Epithelial cell of proximal tubule (primary cell): ENCODE data around the genes PNPLA8 and IMMP2L.

GRCh38 chr7:107782904-107783539 lies 20.0 kb downstream of the SLC26A3 start:
- RAMPAGE, long total RNA, result no peak
- RRBS, result no CpG with 5 or more reads among the region's 8 CpGs

DNA sequence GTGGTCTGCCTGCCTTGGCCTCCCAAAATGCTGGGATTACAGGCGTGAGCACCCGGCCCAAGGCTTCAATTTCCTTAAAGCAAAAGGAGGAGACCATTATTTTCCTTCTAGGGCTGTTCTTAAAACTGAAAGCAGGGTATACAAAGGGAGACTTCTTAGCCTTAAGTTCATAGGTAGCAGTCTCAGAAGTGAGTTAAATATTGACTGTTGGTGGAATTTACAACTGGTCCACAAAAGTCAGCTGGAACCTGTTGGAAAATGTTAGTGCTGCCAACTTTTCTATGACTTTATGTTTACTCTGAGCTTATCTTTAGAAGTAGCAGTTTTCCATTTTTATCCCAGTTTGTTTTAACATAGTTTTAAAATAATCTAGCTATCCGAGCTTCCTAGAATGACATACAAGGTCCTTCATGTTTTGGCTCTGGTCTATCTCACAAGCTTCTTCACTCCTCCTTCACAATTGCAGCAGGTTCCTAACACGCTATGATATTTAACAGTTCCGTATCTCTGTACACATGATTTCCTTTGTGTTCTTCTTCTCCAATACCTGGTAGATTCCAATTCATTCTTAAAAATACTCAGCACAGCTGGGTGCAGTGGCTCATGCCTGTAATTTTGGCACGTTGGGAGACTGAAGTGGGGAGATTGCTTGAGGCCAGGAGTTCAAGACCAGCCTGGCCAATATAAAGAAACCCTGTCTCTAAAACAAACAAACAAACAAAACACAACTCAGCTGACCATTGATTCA lies 3.2 kb downstream of the SLC26A3 start:
- RAMPAGE, long total RNA, result no peak
- RRBS, result no CpG with 5 or more reads among the region's 6 CpGs

DNA sequence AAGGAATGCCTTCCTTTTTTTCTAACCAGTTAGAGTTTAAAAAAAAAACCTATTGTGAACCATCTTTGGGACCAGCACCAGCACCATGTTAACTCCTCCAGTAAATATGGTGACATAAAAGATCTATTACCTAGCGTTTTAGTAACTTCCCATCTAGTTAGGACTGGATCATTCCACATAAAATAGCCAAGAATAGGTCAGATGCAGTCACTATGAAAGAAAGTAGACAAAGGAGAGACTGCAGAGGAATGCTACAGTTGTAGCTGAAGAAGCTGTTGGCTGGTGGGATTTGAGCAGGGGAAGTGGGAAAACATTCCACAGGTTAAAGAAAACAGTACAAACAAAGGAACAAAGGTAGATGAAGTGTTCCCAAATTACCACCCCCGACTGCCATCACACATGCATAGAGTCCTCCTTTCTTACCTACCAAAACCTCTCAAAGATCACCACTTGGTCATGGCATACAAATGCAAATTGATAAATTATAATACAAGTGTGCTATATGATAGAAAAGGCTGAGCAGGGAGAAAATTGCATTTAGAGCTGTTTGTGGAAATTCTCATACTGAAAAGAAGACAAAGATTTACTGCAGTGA lies 41.8 kb downstream of the DLD start:
- RAMPAGE, long total RNA, result no peak
- RRBS, result no CpG with 5 or more reads among the region's 2 CpGs

DNA sequence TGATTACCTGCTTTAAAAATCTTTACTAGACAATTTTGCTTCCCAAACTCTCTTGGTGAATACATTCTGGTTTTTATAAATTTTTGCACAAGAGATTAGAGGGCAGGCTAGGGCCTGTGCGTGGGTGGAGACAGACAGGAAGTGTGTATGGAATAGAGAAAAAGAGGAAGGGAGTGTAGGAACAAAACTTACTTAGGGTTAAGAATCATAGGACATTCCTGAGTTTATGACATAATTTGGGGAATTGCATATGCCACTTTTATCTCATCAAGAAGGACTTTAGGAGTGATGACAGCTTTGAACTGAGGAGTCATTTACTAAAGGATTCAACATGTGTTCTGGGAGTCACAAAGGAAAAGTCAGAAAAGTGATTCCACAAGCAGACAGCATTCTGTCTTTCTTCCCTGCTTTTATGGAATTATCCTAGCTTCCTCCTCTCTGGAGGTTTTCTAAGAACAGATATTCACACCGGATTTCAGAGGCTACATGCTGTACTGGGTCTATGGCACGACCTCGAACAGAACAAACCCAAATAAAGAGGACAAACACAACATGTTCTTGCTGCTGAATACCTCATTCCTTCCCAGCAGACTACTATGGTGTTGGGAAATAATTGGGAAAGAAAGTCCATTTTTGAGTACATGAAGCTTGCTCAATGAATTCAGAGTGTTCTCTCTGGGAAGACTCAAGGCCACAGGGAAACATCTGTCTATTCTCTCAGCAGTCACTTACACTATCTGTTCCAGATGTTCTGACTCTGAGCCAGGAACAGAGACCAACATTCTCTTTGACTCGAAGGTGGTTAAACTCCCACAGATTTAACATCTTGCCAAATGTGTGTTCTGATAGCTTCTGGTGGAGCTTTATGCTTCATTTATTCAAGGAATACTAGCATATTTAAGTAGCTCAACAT lies 31.1 kb downstream of the LAMB1 start:
- RAMPAGE, long total RNA, result no peak
- RRBS, result no CpG with 5 or more reads among the region's 5 CpGs

- RAMPAGE, long total RNA, result no peak
- RRBS, result no CpG with 5 or more reads among the region's 6 CpGs
Measured at GRCh38 chr7:108095251-108095877, 34.8 kb downstream of the LAMB4 start.

GRCh38 chr7:108525981-108526605 lies at the start of gene PNPLA8:
Gene PNPLA8, minus strand, starts transcription at chr7:108526135.
- RAMPAGE, long total RNA, result no peak
- RRBS, result 1% methylated on average over 11 of the region's 56 CpGs

DNA sequence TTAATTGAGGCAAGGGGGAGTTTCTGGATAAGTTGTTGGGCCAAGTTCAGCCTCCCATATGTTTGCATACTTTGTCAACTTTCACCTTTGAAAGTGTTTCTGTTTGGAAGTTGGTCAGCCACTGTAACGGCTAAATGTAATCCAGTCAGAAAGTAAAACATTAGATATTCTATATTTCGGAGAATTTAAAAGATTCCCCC lies 567.9 kb upstream of the LRRN3 start:
- RAMPAGE, long total RNA, result no peak
- RRBS, result no CpG with 5 or more reads among the region's 2 CpGs

- RAMPAGE, long total RNA, result no peak
Measured at GRCh38 chr7:111075938-111076332, 15.0 kb upstream of the LRRN3 start.

DNA sequence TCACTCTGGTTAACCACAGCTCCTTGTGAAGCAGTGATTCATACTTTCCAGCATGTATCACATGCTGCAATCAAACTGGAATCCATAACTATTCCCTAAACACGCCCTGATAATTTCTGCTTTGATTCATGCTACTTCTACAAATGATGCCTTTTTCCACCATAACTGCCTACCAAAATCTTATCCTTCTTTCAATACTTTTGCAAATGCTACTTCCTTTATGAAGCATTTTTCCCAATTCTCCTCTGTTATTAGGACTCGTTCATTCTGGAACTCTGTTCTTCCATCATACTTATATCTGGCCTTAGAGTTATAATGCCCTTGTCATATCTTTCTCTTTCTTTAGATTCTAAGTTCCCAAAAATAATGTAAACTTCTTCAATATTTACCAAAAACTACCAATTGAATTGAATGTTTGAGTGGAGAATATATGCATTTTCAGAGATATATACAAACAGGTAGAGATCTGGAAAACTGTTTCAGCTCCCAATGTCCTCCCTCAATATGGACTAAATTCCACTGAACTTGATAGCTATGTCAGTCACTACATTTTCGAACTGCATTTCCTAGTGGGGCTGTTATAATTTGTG lies 107.7 kb downstream of the LRRN3 start:
- RAMPAGE, long total RNA, result no peak
- RRBS, result no CpG with 5 or more reads among the region's 3 CpGs

DNA sequence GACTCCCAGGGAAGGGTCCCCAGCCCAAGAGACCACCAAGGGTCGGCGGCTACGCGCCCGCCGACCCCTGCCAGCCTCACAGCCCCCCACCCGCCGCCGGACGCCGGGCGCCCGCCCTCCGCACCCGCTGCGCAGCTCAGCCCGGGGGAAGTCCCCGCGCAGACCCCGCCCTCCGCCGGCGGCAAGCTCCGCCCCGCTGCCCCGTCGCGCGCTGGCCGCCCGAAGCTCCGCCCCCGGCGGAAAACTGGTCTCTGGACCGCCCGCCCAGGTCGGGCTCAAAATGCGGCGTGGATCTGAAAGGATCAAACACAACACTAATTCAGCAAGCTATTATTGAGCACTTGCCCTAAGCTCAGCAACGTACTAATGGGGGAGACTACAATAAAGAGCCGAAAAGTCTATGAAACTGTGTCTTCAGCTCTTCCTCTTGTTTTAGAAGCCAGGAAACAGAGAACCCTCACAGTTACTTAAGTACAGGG lies at the start of gene IMMP2L:
IMMP2L (minus strand) TSS at position 153 of the 479 bp plus-strand sequence.
- RAMPAGE, long total RNA, result start-site peak on the minus strand centred at position 164 of the sequence, 53 bp wide, 329 and 51 reads in 2 replicates
- RRBS, result 2% methylated on average over 18 of the region's 41 CpGs

GRCh38 chr7:112086055-112086801 lies 120.0 kb downstream of the DOCK4 start:
- RAMPAGE, long total RNA, result no peak
- RRBS, result no CpG with 5 or more reads among the region's 8 CpGs

GRCh38 chr7:112105629-112106088 lies 100.5 kb downstream of the DOCK4 start:
- RAMPAGE, long total RNA, result no peak
- RRBS, result no CpG with 5 or more reads among the region's 5 CpGs

- RAMPAGE, long total RNA, result no peak
- RRBS, result no CpG with 5 or more reads among the region's 5 CpGs
Measured at GRCh38 chr7:112112706-112113359, 93.4 kb downstream of the DOCK4 start.

GRCh38 chr7:112150188-112151061 lies 55.8 kb downstream of the DOCK4 start:
- RAMPAGE, long total RNA, result no peak
- RRBS, result no CpG with 5 or more reads among the region's 7 CpGs

GRCh38 chr7:112223767-112224210 lies 17.3 kb downstream of the ZNF277 start:
- RAMPAGE, long total RNA, result no peak
- RRBS, result no CpG with 5 or more reads among the region's 2 CpGs

DNA sequence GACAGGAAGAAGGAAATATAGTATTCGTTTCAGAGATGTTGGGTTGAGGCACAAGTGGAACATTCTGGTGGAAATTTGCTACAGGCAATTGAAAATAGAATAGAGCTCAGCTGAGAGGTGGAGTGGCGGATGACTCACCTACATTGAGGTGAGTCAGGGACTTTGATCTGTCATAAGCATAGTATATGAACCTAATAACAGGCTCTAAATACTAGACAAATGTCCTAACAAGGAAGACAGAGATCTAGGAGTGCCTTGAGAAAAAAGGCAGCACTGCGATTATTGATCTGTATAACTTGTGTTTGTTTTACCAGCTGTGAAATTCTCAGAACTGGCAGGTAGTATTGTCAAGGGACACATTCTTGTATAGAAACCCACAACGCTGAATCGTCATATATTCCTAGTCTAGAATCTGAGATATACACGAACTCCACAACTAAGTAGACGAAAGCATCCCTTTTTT lies 866 bp upstream of the IFRD1 start:
- RAMPAGE, long total RNA, result no peak
- RRBS, result no CpG with 5 or more reads among the region's 7 CpGs

GRCh38 chr7:112481734-112482297 lies 1.0 kb downstream of the LSMEM1 start:
- RAMPAGE, long total RNA, result no peak
- RRBS, result no CpG with 5 or more reads among the region's 3 CpGs

DNA sequence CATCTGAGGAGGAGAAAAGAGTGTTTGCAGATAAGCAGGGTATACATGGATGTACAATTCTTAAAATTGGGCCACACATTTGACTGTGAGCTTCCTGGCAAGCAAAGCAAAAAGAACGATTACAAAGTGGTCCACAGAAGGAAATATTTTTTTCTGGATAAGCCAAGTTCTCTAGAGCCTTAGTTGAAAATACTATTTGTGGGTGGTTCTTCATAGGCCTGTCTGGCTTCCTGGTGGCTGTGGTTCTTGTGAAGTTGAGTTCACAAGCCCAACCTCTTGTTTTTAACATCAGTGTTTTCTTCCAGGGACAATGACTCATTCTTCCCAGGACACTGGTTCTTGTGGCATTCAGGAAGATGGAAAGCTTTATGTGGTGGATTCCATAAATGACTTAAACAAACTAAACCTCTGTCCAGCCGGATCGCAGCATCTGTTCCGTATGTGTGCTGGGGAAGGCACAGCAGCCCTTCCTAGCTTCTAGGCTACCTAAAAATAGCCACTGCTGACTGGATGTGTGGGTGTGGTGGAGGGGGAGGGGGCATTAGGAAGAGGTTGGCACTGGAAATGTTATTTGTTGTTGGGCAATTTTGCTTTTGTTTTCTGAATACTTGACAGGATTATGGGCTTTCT lies 3.8 kb downstream of the LSMEM1 start:
- RAMPAGE, long total RNA, result no peak
- RRBS, result no CpG with 5 or more reads among the region's 4 CpGs

- RAMPAGE, long total RNA, result no peak
- RRBS, result no CpG with 5 or more reads among the region's 3 CpGs
Measured at GRCh38 chr7:112701345-112701736, 88.9 kb downstream of the TMEM168 start.

DNA sequence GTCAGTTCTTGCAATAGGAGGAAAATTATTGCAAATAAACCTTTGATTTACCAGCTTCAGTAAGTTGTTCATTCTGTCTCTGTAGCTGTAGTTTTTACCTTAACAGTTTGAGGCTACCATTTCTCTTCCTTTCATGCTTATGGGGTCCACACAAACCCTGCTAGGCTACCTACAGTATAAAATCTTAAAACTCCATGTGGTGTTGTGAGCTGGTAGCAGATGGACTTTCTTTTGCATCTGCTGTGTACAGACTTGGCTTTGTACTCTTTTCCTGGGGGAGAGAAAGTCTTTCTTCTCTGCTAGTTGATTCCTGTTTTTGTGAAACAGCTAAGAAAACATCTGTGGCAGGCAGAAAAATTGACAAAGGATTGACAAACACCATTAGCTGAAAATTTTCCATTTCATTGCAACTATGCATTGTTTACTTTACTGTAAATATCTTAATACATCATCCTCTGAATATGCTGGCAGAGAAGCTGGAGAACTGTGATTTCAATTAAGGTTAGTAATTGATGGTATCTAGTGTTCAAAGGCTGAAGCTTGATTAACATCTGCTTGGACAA lies 492 bp upstream of the FOXP2 start:
- RAMPAGE, long total RNA, result no peak